B cell (primary cell): Measurements from ENCODE around the gene ADCY1.

DNA sequence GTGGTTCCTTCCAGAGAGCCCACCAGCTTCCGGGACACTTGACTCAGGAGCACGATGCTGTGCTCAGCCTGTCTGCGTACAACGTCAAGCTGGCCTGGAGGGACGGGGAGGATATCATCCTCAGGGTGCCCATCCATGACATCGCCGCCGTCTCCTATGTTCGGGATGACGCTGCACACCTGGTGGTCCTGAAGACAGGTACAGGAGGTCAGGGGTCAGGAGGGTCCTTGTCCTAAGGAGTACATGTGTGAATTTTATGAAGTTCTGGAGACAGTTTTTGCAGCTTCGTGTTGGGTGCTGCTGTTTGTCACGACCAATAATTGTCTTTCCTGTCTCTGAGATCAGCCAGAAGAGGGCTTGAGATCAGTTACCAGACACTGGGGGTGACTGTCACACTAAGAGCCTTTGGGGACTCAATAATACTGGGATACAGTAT lies 24.3 kb downstream of the NACAD start:
- PRO-cap, result no peak
- CAGE, long polyA plus RNA, result no peak

DNA sequence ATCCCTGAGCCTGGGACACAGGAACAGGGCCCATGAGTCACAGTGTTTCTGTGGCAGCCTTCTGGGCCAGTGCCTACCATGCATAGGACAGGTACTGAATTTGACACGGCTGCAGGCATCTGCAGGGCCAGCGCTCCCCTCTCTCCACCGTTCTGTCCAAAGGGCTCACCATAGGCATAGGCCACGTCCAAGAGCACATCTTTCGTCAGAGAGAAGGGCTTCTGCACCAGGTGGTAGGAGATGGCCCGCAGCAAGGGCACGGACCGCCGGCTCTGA lies 7.2 kb downstream of the TBRG4 start:
- PRO-cap, result unidirectional peak, minus-strand start at position 114 of the sequence
- CAGE, long polyA plus RNA, result no peak

DNA sequence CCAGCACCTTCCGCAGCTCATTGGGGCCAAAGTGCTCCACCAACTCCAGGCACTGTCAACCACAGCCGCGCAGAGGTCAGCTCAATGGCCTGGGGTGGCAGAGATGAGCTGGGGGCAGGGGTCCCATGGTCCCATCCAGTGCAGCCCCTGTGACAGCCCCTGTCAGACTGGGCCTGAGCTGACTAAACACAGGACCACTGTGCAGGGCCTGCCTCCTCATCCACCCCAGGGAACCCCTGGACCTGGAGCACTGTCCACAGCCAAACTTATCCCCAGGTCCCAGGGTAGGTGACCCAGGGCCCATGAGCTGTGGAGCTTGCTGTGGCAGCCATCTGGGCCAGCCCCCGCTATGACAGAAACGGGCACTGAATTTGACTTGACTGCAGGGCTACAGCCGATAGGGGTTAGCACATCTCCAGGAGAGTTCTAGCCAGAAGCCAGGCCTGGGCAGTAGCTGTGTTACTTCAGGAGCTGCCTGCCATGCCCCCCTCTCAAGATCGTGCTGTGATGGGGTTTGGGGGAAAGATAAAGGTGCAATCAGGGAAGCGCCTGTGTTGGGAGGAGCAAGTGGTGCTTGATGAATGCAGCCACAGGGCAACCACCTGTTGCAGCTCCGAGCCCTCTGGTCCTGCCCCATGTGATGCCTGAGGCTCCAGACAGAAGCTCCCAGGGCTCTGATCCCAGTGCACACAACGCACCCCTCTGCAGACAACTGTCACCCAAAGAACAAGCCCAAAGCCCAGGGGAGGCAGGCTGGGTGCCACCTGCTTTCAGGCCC lies 6.7 kb downstream of the TBRG4 start:
- PRO-cap, result no peak
- CAGE, long polyA plus RNA, result no peak

DNA sequence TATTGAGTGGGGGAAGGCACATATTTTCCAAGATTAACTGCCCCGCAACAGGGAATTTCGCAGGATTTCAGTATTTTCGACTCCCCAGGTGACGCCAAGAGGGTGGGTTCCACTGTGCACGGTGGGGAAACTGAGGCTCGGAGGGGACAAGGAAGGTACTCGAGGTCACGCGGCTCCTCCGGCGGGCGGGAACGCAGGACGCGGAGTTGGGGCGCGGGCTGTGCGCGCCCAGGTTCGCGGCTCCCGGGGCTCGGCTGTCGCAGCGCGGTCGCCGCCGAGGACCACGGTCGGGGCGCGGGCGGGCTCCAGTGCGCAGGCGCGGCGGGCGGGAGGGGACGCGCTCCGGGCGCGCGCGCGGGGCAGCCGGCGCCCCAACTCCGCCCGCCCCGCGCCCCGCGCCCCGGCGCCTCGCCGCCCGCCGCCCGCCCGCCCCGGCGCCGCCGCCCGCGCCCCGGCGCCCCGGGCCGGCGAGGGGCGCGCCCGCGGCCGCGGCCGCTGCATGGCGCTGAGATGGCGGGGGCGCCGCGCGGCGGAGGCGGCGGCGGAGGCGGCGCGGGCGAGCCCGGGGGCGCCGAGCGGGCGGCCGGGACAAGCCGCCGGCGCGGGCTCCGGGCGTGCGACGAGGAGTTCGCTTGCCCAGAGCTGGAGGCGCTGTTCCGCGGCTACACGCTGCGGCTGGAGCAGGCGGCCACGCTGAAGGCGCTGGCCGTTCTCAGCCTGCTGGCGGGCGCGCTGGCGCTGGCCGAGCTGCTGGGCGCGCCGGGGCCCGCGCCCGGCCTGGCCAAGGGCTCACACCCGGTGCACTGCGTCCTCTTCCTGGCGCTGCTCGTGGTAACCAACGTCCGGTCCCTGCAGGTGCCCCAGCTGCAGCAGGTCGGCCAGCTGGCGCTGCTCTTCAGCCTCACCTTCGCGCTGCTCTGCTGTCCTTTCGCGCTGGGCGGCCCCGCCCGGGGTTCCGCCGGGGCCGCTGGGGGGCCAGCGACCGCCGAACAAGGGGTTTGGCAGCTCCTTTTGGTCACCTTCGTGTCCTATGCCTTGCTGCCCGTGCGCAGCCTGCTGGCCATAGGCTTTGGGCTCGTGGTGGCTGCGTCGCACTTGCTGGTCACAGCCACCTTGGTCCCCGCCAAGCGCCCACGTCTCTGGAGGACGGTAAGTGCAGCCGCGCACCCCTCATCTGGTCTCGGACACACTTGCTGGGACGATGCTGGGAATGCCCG lies at the start of gene ADCY1:
TSS of gene ADCY1 (plus strand) at position 335 of the 1,217 bp plus-strand sequence.
- PRO-cap, result no peak
- CAGE, long polyA plus RNA, result no peak

DNA sequence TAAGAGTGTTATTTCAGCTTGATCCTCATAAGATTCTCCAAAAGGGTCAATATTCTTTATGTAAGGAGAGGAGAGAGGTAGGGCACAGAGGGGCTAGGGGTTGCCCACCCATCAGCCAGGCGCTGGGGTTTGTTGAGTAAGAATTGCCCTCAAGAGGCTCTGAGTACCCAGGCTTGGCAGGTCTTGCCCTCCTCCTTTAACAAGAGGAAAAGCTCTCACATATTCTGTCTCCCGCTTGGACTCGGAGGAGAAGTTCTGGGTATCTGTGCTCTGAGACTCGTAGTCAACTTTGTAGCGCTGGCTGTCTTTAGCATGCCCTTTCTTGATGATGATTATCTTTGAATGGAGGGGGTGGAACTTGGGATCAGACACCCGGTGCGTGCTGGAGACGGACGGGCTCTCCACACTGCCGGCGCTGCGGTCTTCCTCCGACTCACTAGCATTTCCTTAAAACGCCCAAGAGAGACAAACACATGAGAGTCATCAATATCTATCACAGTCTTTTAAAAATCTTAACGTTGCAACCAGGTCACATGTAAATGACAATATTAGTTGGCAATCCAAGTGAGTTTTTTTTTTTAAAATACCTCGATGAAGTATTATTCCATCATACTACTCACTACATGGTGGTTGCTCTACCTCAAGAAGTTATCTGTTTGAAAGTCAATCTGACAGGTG lies 3.9 kb downstream of the IGFBP3 start:
- PRO-cap, result no peak
- CAGE, long polyA plus RNA, result no peak

DNA sequence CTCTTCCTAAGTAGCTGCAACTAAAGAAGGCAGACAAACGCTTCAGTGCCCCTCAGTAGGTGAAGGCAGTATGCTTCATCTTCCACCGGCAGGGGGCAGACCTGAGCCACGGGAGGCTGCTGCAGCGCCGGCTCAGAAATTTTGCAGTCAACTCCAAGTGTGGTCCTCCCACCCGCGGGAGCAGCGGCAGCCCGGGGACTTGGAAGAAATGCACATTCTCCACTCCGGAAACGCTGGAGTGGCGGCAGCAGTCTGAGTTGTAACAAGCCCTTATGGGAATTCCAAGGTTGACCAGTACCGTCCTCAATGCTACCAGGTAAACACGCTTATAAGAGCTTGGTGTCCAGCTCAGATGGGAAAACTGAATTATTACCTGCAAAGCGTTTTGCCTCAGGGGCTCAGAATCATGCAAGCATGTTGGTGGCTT lies 3.4 kb downstream of the IGFBP3 start:
- PRO-cap, result no peak
- CAGE, long polyA plus RNA, result no peak

DNA sequence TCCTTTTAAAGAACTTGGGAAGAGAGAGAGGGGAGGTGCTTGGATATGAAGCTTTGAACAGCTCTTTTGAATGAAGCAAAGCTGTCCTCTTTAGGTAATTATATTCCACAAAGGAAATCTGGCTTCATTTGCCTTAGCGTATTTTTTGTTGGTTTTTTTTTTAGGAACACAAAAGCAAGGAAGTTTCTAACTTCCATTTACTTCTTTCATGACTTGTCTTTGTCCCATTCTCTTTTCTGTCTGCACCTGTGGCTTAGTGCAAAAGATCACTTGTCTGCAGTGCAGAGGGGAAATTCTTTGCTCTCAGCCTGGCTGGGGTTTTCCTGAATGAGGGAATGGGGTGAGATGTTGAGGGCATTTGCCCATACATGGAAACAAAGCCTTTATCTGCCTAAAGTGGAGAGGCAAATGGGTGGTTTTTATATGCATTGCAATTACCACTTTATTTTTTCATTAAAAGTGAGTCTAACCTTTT lies 361.0 kb upstream of the IGFBP3 start:
- PRO-cap, result no peak
- CAGE, long polyA plus RNA, result no peak

DNA sequence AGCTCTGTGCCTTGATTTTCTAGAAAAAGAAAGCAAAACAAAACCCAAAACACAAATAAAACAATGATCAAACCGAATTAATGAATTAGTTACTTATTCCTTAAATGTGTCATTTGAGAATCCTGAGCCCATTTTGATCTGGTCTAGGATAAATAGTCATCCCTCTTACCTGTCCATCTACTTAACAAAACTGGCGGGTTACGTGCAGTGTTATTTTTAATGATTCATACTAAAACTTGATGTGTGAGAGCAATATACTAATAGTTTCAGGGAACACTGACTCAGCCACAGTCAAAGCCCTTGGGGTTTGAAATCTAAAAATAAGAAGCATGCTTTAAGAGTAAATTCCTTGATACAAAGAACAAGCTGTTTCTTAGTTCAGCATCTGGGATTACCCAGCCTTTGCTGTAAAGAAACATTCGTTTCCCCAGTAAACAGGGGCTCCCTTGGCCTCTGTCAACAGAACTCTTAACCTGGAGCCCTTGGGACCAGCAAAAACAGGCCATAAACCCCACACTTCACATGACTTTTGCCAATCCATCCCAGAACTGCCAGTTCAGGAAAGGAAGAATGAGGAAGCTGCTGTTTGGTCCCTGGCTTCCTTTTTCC lies 370.6 kb upstream of the IGFBP3 start:
- PRO-cap, result no peak
- CAGE, long polyA plus RNA, result no peak

GRCh38 chr7:46583432-46584134 lies 662.5 kb upstream of the IGFBP3 start:
- PRO-cap, result no peak
- CAGE, long polyA plus RNA, result no peak

DNA sequence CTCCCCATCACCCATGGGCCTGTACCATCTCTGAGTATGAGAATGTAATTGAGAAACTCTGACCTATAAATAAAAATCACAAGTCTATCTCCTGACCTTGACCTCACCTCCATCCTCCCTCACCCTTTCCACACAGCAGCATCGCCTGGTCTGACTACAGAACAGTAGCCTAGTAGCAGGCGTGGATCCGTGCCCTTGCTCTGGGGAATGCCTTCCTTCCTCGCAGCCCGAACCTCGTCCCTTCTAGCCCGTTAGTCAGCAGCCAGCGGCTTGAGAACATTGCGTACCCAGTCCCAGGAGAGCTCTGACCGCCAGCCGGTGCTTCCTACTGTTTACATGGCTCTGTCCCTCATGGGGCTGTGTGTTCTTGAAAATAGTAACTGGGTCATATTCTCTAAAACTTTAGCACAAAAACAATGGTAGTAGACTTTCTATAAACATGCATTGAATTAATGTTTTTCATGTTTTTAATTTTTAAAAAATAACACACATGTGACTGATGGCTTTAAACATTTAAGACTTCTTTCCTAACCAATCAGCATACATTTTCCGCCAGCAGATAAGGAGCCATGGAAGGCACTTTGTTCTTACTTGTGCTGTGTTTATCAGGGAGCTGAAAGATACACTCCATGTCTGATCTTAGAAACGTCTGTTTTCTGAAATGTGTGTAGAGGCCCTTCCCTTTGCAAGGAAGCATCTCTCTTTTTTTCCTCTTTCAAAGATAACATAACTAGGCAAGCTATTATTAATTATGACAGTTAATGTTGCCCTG lies 682.8 kb upstream of the IGFBP3 start:
- PRO-cap, result no peak
- CAGE, long polyA plus RNA, result no peak

DNA sequence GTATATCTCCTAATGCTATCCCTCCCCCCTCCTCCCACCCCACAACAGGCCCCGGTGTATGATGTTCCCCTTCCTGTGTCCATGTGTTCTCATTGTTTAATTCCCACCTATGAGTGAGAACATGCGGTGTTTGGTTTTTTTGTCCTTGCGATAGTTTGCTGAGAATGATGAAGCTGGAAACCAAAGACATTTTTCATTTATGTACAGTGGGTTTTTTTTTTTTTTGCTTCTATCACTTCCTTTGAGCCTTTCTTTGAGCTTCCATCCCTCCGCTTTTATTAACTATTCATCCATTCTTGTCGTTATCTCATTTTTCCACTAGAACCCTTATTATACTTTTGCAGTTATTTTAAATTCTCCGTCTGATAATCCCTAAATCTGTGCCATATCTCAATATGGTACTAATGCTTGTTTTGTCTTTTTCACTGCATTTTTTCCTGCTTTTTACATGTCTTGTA lies 780.1 kb downstream of the TNS3 start:
- PRO-cap, result no peak
- CAGE, long polyA plus RNA, result no peak

DNA sequence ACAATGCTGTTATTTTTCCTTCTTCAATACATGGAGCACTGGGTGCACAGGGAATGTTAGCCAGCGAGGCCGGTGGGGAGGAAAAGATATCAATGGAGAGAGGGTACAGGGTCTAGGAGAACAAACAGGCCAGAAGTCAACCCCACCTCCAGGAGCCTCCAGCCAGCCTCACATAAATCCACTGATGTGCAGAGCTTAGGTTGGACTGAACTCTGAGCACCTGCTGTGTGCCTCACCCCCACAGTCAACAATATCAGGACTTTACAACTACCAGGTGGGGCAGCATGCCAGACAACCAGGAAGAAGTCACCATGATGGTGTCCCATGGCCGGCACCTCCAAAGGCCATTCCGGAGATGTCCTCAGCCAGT lies 390.2 kb downstream of the TNS3 start:
- PRO-cap, result no peak
- CAGE, long polyA plus RNA, result no peak

GRCh38 chr7:47227682-47228442 lies 354.0 kb downstream of the TNS3 start:
- PRO-cap, result no peak
- CAGE, long polyA plus RNA, result no peak

DNA sequence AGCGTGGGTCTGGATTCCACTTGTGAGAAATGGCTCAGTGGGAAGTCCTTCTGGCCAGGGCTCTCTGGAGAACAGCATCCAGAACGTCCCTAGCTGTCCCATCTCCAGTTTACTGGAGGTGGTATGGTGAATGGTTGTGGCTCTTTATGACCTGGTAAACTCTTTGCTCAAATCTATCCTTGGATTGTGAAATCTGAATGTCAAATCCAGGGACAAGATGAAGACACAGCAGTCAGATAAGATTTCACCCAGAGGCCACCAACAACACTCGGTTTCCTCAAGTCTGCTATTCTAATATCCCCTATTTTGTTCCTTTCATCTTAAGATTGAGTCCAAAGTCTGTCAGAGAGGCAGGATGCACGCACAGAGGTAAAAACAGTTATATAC lies 287.0 kb downstream of the TNS3 start:
- PRO-cap, result no peak
- CAGE, long polyA plus RNA, result no peak

GRCh38 chr7:47362888-47363424 lies 219.0 kb downstream of the TNS3 start:
- PRO-cap, result no peak
- CAGE, long polyA plus RNA, result no peak

- PRO-cap, result no peak
- CAGE, long polyA plus RNA, result no peak
These were observed 189.8 kb downstream of the TNS3 start for GRCh38 chr7:47391993-47392539.

DNA sequence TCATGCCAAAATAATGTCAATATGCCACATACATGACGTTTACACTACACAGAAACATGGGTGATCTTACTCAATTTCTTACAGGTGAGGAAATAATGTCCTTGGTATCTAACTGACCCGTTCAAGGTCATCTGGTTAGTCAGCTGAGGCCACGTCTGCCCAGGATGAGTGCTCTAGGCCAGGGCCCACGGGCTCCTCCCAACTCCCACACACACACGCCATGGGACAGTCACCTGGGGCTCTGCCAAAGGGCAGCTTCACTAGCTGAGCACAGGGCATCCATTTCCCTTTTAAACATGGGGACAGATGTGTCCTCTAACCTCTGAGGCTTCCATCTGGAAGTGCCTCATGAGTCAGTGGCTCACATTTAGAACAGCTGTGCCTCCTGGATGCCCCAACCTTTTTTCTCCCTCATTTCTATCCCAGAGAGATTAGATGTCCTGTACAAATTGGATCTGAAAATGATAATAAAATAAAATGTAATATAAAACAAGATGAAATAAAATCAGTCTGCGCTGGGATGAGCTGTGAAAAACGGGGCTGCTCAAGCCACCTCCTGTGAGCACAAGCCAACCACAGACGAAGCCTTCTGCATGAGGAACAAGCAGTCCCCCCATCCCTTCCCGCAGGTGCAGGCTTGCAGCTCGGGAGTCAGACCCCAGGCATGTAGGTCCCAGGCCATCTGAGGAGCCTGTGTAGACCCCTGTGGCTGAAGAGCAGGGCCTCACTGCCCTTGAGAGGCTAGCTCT lies 123.7 kb downstream of the TNS3 start:
- PRO-cap, result no peak
- CAGE, long polyA plus RNA, result no peak

- PRO-cap, result no peak
- CAGE, long polyA plus RNA, result no peak
These were observed 121.5 kb downstream of the TNS3 start for GRCh38 chr7:47460343-47460979.

GRCh38 chr7:47464976-47465513 lies 116.9 kb downstream of the TNS3 start:
- PRO-cap, result no peak
- CAGE, long polyA plus RNA, result no peak

- PRO-cap, result no peak
- CAGE, long polyA plus RNA, result no peak
These were observed 61.5 kb downstream of the TNS3 start for GRCh38 chr7:47520080-47521062.